Colon Carcinoma Metastatic in the Brain (tissue), 2 donors: ENCODE measurements around the genes TGFB1, DMAC2 and CEACAM5.

DNA sequence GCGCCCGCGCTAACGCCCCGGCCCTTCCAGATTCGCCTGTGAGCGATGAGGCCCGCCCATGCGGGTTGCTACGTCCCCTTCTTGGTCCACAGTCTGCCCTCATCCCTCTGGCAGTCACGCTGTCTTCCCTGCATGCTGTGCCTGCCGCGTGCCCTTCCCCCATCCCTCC is 13.7 kb downstream of the CYP2F1 start:
- PRO-cap, 2 experiments = no peak in any of the 2 experiments

- PRO-cap, 2 experiments = no peak in any of the 2 experiments
These were observed 25.4 kb upstream of the CYP2S1 start for GRCh38 chr19:41167500-41168086.

DNA sequence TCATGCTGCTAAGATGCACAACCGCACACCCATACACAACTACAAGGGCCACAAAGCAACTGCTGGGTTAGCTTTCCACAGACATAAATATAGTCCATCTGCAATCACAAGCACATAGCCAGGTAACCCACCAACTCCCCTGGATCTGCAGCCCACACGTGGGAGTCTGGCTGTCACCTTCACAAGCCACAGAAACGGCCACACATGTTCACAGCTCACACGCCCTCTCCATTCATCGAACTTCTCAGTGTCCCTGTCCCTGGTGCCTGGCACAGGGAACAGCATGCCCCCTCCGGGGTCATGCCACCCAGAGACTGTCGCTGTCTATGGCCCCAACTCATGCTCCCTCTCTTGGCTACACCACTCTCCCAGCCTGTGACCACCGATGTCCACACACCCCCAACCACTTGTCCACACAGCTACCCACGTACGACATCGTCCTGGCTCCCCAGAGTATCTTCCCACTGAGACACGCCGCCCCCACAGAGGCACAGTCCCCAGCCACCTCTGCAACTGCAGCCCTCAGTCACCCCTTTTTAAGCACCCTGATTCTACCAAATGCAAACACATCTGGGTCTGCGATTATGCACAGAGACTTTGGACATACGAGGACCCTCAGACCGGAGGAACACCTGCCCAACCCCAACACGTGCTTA is 12.2 kb upstream of the AXL start:
- PRO-cap, 2 experiments = no peak in any of the 2 experiments

DNA sequence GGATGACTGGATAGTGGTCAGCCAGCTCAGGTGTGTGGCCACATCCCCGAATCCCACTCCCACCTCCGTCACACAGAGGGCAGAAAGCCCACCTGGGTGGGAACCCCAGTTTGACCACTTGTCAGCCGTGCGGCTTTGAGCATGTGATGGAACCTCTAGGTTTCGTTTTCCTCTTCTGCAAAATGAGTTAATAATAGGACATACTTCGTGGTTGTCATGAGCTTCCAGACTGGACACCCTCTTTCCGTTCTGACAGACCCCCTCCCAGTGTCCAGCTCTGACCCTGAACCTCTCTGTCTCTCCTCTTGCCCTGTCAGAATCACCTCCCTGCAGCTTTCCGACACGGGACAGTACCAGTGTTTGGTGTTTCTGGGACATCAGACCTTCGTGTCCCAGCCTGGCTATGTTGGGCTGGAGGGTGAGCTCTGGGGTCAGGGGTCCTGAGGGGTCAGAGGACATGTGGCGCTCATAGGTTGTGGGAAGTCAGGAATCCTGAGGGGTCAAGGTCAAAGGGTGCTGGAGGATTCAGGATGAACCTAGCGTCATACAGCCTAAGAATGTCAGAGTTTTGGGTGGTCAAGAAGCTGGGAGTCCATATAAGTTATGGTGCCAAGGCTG is 1.9 kb downstream of the AXL start:
- PRO-cap, 2 experiments = no peak in any of the 2 experiments

DNA sequence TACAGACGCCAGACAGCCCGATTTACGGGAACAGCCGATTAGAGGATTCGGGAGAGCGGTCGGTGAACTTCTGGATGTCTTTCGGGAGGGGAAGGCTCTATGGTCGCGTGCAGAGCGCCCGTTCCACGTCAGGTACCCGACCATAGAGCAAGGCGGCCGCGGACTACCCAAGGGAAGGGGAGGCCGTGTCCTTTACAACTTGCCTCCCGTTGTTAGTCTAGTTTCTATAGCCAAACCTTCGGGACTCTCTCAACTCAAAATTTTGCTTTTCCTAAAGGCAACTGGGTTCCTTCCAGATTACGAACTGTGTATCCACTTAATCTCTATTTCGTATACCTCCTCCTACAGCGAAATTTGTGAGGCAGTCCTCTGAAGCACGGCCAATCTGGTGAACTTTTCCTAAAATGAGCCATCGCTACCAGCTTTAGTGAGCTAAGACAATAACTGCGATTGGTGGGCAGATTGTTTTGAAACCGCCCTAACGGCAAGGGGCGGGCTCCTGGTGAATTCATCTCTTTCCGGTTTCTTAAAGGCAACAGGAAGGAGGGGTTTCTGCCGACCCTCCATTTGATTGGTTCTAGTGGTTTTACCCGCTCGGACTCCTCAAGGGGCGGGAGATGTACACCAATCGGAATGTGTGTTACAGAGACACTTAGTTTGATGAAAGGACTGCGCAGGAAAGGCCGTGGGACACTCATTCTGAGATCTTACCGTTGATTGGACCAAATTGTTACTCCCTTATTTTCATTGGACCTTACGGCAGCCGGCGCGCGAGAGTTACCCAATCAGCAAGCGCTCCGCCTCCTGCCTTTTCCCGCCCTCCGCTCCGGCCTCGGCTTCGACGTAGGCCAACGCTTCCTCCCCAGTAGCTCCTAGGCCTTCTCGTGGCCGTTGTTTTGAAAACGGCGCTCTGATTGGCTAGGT is 558 bp upstream of the HNRNPUL1 start:
- PRO-cap, 2 experiments = peak in 2 of 2 experiments; most common plus-strand start position 41 of the sequence (in 2); most common minus-strand start position 306 of the sequence (in 2)

GRCh38 chr19:41267796-41268395 is 3.7 kb downstream of the HNRNPUL1 start:
- PRO-cap, 2 experiments = no peak in any of the 2 experiments

DNA sequence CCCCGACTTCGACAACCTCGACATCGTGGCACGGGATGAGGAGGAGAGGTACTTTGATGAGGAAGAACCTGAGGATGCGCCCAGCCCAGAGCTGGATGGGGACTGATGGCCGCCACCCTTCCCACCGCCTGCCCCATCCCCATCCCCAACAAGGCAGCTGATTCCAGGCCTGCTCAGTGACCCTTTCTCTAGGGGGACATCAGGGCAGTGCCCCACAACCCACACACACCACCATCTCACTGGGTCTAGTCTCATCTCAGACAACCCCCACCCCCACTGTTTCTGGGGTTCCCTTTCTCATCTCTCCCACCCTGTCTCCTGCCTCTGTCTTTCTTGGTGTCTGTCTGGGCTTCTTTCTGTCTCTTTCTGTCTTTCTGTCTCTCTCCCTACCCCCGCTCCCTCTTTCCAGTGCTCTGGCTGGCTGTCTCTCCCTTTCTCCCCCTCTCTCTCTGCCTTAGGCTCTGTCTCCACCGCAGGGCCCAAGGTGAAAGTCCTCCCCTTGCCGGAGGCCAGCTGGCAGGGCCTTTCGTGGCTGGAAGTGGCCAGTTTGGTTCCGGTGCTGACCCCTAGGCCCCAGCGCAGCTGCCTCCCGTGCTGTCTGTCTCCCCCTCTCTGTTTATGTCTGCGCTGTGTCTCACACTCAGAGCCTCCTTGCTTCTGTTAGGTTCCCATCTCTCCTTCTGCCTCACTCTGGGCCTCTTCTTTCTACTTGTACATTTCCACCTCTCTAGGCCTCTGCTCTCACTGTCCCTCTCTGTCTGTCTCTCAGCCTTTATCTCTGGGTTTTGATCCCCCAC is 12.8 kb downstream of the CCDC97 start:
- PRO-cap, 2 experiments = no peak in any of the 2 experiments

DNA sequence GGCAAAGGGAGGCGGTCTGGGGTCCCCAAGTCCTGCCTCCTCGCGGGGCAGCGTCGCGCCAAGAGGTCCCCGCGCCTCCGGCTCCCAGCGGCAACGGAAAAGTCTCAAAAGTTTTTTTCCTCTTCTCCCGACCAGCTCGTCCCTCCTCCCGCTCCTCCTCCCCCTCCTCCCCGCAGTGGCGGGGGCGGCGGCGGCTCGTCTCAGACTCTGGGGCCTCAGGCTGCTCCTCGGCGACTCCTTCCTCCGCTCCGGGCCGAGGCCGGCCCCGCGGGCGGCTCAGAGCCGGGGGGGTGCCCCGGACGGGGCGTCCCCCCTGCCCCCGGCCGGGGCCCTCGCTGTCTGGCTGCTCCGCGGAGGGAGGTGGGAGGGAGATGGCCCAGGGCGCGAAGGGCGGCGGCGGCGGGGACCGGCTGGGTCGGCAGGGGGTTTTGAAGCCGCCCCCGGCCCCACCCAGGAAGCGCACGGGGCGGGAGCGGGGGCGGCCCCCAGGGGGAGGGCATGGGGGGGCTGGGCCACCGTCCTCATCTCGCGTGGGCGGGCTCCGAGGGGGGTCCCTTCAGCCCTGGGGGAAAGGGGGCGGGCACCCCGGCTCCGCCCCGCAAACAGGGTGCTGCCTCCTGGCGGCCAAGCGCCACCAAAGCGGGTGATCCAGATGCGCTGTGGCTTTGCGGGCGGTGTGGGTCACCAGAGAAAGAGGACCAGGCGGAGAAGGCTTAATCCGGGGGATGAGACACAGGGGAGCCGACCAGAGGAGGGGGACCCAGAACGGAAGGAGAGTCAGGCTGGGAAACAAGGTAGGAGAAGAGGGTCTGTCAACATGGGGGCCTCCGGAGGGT is at the start of gene TGFB1:
TSS of gene TGFB1 (minus strand) at position 401 of the 836 bp plus-strand sequence.
- PRO-cap, 2 experiments = no peak in any of the 2 experiments

GRCh38 chr19:41401431-41402042 is 3.9 kb downstream of the BCKDHA start:
- PRO-cap, 2 experiments = no peak in any of the 2 experiments

- PRO-cap, 2 experiments = no peak in any of the 2 experiments
These were observed 8.1 kb downstream of the BCKDHA start for GRCh38 chr19:41405557-41406254.

DNA sequence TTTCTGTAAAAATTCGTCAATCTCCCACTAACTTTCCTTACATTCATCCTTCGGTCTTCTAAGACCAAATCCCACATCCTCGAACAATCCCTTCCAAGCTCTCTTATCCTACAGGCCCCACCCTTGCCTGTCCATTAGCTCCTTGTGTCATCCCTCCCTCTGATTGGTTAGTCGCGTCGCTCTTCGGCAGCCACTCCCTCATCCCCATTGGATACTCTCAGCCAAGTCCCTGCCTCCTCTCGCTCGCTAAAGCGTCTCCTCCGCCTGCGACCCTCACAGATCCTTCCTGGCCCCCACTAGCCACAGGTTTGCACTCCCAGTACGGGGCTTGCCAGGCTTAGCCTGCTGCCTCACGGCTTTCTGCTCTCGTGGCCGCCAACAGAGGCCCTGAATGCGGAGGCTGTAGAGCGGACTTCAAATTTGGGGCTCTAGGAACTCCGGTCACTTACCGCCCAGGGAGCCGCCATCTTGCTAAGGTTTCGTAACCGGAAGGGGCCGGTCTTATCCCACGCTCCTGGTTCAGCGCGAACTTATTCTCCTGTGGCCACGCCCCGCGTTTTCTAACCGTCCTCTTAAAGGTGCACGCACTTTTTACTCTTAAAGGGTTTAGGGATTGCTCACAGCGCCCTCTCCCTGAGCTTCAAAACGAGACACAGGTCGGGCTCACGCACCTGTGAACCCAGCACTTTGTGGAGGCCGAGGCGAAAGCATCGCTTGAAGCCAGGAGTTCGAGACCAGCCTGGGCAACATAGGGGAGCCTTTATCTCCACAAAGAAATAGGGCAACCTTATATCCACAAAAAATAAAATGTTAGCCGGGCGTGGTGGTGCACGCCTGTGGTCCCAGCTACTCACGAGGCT is at the start of gene DMAC2:
TSS of gene DMAC2 (minus strand) at position 480 of the 860 bp plus-strand sequence.
- PRO-cap, 2 experiments = peak in 2 of 2 experiments; most common plus-strand start position 212 of the sequence (in 1); most common minus-strand start position 105 of the sequence (in 2)

- PRO-cap, 2 experiments = no peak in any of the 2 experiments
These were observed 45.1 kb upstream of the CEACAM21 start for GRCh38 chr19:41530682-41531416.

DNA sequence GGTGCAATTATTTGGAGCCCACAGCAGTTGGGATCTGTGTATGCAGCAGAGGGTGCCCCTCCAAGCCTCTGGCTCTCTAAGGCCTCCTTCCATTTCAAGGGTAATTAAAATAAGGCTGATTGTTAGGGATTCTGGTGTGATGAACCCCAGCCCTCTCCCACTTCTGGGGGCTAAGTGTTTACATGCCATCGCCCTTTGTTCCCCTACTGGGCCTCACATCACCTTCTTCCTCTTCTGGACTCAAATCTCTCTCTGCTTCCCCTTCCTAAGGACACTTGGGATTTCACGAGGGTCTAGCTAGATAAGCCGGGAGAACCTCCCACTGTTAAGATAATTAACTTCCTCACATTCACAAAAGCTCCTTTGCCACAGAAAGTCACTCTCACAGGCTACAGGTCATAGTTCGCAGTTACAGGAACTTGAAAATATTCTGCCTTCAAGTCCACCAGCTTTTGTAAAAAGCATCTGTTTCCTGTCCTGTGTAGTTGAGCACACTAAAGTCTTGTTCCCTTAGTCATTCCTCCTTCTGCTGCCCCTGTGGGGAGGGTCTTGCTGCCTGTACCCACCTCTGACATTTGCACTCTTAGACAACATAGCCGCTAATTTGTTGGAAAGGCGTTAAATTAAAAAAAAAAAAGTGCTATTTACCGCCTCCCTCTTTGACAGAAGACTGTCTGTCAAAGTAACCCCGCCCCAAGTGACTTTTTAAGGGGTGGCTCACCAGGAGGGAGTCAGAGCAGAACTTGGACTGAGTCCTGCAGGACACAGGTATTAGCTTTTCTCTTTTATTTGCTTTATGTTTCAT is 27.0 kb upstream of the CEACAM21 start:
- PRO-cap, 2 experiments = no peak in any of the 2 experiments

- PRO-cap, 2 experiments = no peak in any of the 2 experiments
These were observed 24.2 kb upstream of the CEACAM21 start for GRCh38 chr19:41551678-41552275.

- PRO-cap, 2 experiments = no peak in any of the 2 experiments
These were observed 12.1 kb upstream of the CEACAM21 start for GRCh38 chr19:41563819-41564230.

DNA sequence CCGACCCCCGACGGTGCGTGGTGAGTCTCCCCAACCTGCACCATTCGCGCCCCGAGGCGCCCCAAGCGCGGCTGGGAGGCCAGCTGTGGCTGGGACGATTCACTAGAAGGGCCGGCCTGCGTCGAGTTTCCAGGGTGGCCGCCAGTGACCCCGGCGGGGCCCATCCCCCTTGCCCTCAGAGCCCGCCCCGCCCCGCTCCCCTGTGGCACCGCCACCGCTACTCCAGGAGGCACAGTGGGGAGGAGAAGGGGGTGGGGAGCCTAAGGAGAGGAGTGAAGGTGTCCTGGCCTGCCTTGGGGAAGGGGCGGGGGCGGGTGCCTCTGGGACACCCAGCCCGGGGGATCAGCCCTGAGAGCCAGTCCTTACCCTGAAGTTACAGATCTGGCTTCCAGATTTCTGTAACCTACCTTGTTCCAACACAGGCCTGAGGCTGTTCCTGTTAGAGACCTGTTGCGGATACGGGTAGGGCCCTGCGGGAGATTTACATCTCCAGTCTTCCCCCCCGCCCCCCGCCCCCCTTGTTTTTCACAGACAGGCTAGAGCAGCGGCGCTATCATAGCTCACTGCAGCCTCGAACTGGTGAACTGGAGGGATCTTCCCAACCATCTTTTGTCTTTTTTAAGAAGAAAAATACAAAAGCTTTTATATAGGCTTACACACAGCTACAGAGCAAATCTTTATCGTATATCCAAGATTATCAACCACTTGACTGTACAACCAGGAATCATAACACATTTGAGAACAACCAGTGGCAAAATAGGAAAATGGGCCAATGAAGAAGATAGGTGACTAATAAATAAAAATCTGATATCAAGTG is 10.7 kb upstream of the CEACAM21 start:
- PRO-cap, 2 experiments = no peak in any of the 2 experiments

DNA sequence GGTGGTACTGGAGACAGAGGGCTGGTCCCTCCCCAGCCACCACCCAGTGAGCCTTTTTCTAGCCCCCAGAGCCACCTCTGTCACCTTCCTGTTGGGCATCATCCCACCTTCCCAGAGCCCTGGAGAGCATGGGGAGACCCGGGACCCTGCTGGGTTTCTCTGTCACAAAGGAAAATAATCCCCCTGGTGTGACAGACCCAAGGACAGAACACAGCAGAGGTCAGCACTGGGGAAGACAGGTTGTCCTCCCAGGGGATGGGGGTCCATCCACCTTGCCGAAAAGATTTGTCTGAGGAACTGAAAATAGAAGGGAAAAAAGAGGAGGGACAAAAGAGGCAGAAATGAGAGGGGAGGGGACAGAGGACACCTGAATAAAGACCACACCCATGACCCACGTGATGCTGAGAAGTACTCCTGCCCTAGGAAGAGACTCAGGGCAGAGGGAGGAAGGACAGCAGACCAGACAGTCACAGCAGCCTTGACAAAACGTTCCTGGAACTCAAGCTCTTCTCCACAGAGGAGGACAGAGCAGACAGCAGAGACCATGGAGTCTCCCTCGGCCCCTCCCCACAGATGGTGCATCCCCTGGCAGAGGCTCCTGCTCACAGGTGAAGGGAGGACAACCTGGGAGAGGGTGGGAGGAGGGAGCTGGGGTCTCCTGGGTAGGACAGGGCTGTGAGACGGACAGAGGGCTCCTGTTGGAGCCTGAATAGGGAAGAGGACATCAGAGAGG is at the start of gene CEACAM5:
TSS of gene CEACAM5 (plus strand) at position 439 of the 733 bp plus-strand sequence.
- PRO-cap, 2 experiments = peak in 2 of 2 experiments; most common plus-strand start position 439 of the sequence (in 2); most common minus-strand start position 280 of the sequence (in 1)

DNA sequence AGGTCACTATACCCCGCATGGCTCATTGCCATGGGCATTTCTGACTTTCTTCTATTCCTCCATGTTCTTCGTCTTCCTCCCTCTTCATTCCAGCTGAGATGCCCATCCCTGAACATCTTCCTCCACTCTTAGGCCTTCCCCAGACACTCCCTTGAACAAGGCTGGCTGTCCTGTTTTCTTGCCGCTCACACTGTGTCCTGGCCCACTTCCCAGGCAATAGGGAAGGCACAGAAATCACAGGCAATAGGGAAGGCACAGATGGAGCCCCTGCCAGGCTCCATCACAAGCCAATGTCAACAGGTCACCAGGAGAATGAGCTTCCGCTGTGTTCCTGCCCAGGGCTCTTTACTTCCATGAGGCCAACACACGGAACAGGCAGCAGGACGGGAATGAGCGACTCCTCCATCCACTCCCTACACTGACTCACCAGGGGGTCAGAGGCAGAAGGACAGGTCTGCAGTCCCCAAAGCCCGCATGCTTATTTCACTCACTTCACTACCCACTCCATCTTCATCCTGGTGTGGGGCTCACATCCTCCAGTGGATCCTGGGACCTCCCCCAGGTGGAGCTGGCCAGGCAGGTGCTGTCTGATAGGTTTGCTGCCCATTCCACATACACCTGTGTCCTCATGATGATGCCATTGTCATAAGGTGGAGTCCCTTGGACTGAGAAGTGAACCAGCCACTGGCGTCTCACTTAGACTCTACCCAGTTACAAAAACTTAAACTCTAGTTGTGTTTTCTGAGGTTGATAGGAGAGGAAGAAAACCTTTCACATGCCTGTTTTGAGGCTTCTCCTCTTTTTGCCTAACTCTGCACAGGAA is 3.5 kb downstream of the CEACAM5 start:
- PRO-cap, 2 experiments = peak in 2 of 2 experiments; most common plus-strand start position 640 of the sequence (in 2); most common minus-strand start position 347 of the sequence (in 1)

GRCh38 chr19:41774131-41775060 is 19.1 kb downstream of the CEACAM6 start:
- PRO-cap, 2 experiments = no peak in any of the 2 experiments

DNA sequence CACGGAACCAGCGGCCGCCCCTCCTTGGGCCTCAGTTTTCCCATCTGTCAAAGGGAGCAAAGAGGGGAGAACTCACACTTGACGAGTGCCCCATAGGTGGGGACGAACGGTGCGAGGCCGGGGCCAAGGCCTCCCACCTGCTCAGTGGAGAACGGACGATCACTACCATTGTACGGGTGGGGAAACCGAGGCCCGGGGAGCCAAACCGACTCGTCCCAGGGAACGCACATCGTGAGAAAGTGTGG is 340 bp downstream of the ARHGEF1 start:
- PRO-cap, 2 experiments = no peak in any of the 2 experiments